Cardiac fibroblast (primary cell): ENCODE measurements around a stretch of chr20.

DNA sequence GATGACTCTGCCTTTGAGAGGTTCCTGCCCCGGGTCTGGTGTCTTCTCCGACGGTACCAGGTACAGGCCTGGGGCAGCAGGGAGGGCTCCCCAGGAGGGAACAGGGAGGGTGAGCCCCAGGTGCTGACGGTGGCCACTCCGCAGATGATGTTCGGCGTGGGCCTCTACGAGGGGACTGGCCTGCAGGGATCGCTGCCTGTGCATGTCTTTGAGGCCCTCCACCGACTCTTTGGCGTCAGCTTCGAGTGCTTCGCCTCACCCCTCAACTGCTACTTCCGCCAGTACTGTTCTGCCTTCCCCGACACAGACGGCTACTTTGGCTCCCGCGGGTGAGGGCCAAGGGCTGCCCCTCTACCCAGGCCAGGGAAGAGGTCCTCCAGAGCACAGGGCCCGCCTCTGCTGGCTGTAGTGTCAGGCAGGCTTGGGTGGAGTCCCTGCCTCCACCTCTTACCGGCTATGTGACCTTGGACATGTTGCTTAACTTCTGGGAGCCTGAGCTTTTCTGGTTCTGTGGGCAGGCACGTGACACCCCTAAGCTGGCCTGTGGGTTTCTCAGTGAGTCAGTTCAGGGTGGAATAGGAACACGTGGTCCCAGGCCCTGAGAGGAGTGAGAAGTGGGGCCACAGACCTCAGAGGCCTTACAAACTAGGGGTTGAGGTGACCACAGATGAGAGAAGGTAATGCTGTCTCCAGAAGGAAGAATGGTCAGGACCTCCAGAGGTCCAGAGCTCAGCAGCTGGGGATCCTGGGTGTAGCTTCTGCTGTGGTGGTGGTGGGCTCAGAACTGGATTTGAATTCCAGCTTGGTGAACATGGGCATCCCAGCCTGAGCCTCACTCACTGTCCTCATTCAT, 11.8 kb downstream of the PCIF1 start:
- RRBS: no CpG with 5 or more reads among the region's 22 CpGs

DNA sequence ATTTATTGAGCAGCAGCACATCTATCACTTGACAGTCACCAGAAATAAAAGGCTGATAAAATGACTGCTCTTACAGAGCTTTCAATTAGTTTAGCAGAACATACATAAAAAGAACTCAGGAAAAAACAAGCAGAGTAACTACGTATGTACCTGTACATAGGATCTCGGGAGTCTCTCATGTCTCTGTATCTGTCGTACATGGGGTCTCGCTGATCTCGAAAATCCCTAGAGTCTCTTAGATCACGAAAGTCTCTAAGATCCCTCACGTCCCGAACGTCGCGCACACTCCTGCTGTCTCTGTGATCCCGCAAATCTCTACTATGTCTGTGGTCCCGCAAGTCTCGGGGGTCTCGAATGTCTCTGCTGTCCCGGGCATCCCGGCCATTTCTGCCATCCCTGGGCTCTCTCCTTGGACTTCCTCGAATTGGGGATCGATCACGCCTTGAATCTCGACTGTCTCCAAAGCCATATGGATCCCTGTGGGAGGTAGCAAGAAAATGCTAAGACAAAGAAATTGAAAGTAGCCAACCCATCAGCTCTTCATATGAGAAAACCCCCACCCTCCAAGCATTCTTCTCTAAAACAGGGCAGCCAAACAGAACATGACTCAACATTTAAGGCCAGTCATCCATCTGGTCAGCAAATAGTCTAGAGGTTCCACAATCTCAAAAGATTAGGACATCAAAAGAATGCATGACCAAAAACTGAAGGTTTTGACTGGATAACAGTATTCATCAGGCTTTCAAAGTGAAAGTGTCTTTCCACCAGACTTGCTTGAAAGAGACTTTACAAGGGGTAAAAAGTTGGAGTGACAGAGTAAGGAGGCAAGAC, 19.5 kb downstream of the NCOA5 start:
- RRBS: no CpG with 5 or more reads among the region's 21 CpGs

- RRBS: no CpG with 5 or more reads among the region's 9 CpGs
These were observed 87.7 kb downstream of the CDH22 start for GRCh38 chr20:46220412-46221154.

GRCh38 chr20:46238876-46239319, 69.4 kb downstream of the CDH22 start:
- RRBS: no CpG with 5 or more reads among the region's 2 CpGs

DNA sequence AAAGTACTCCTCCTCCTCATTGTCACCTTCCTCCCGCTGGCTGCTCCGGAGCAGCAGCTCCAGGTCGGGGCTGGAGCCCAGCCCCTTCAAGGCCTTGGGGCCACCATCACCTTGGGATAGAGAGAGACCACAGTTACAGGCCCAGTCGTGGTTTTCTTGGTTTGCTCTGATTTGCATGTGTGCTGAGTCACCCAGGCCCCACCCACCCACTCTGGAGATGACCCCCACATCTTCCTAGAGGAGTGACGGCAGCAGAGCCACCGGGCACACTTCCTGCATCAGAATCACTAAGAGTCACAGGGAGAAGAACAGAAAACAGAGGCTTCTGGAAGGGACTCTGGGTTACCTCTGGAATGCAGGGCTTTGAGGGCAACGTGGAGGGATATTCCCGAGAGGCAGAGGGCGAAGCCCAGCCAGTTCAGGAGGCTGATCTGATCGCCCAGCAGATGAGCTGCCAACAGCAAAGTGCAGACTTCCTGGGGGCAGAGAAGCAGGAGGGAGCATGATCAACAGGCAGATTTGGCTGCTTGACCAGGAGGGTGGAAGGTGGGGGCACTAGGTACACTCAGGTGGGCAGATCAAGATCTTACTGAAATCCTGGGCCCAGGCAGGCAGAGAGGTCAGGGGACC, 13.7 kb downstream of the SLC35C2 start:
- RRBS: no CpG with 5 or more reads among the region's 10 CpGs

- RRBS: no CpG with 5 or more reads among the region's 5 CpGs
These were observed 886 bp upstream of the SLC35C2 start for GRCh38 chr20:46365032-46365590.

GRCh38 chr20:46402255-46402892, 4.0 kb downstream of the ELMO2 start:
- RRBS: no CpG with 5 or more reads among the region's 3 CpGs

GRCh38 chr20:46562220-46563247, 12.1 kb upstream of the OCSTAMP start:
- RRBS: no CpG with 5 or more reads among the region's 22 CpGs

DNA sequence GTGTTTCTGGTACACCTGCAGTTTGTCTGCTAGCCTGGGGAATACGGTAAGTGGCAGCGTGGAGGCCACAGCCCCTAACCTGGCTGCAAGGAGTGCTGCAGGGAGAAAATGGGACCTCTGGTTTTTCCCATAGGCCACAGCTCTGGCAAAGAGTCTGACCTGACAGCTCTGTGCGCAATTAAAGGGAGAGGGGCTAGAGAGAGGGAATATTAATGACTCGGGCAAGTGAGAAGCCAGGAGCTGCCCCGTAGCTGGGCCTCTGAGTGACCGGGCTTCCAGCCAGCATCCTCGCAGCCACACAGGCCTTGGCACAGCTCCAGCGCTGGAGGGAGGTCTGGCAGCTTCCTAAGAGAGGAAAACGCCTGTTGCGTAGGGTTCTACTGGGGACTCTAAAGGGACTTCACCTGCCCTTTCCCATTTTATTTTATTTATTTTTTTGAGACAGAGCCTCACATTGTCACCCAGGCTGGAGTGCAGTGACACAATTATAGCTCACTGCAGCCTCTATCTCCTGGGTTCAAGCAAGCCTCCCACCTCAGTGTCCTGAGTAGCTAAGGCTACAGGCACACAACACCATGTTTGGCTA, 18.2 kb upstream of the OCSTAMP start:
- RRBS: no CpG with 5 or more reads among the region's 10 CpGs

DNA sequence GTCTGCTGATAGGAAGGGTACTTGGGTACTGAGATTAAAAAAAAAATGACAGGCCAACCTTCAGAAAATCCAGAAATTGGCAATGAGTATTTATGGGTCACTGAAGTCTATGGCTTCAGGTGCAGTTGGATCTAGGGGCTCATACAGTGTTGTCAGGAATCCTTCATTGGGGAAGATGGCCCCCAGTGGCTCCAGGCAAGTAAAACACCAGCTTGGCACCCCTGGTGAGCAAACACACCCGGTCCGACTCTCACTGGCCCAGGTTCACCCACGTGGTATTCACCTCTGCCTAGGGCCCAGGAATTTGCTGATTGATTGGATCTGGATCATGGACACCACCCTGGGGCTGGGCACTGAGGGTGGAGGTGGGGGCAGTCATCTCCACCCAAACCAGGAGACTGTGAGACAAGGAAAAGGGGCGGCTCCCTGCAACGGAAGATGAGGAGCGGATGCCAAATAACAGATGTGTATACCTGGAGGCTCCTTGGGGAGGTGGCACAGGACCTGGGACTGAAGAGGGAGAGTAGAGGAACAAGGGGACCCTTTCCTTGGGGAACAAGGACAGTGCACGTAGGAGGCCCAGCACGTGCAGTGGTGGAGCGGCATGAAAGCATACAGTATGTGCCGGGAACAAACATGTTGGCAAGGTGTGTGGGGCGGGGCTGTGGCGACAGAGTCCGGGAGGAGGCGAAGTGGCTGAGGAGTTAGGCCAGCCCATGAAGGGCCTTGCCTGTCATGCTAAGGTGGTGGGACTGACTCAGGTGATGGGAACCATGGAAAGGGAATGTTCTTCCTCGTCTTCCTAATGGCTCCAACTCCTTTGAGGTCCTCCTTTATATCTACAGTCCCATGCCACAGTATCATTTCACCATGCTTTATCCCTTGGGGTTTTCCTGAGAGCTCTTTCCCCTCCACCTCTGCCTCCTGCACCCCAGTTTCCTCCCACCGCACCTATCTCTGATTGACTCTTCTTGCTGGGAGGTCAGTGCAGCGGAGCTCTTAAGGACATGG, 4.9 kb downstream of the SLC2A10 start:
- RRBS: 90% methylated on average over 4 of the region's 17 CpGs

GRCh38 chr20:46715055-46715809, 5.8 kb downstream of the SLC2A10 start:
- RRBS: no CpG with 5 or more reads among the region's 5 CpGs

- RRBS: no CpG with 5 or more reads among the region's 4 CpGs
These were observed 71.5 kb upstream of the EYA2 start for GRCh38 chr20:46823170-46823613.

DNA sequence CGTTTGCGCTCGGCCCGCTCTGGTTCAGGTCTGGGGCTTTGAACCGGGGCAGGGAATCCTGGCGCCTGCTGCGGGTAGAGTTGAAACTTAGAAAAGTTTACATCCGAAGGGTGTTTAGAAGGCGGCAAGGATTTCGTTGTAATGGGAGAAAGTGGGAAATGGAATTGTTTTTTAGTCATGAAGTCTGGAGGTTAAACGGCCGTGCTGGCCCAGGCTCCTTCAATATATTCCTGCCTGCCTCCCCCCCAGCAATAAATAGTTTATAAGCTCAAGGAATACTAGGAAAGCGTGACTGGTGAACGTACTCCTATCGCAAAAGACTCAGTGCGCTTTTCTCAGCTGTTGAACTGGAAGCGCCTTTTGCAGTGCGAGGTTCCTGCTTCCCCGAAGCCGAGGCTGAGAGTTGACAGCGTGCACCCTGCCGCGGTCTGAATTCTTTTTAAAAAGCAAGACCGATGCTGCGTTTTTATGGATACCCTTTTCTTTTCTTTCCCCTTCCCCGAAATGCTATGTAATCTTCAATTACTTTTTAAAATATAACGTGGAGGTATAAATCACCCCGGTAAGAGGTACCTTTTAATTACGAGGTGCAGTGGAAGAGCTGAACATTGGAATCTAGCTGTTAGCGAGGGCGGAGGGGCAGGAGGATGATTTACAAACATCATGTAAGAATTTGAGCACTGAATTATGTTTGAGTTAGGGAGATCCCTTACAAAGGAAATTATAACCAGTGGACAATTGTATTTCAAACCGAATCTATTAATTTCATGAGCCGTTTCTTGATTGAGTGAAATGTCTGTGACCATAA, 1.1 kb downstream of the EYA2 start:
- RRBS: no CpG with 5 or more reads among the region's 33 CpGs

- RRBS: no CpG with 5 or more reads among the region's 13 CpGs
These were observed 3.1 kb downstream of the EYA2 start for GRCh38 chr20:46897508-46898321.

GRCh38 chr20:46945068-46946106, 50.7 kb downstream of the EYA2 start:
- RRBS: no CpG with 5 or more reads among the region's 19 CpGs

DNA sequence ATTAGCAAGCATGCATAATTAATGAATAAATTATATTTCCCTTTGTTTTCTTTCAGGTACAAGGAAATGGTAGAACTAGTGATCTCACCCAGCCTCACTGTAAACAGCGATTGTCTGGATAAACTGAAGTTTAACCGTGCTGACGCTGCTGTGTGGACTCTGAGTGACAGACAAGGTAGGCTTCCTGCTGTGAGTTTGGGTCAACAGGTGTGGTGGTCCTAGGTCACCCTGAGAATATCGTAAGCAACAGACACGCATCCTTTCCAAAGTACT, 95.2 kb downstream of the EYA2 start:
- RRBS: no CpG with 5 or more reads among the region's 5 CpGs

GRCh38 chr20:47207195-47207638, 149.3 kb downstream of the ZMYND8 start:
- RRBS: no CpG with 5 or more reads among the region's 4 CpGs

DNA sequence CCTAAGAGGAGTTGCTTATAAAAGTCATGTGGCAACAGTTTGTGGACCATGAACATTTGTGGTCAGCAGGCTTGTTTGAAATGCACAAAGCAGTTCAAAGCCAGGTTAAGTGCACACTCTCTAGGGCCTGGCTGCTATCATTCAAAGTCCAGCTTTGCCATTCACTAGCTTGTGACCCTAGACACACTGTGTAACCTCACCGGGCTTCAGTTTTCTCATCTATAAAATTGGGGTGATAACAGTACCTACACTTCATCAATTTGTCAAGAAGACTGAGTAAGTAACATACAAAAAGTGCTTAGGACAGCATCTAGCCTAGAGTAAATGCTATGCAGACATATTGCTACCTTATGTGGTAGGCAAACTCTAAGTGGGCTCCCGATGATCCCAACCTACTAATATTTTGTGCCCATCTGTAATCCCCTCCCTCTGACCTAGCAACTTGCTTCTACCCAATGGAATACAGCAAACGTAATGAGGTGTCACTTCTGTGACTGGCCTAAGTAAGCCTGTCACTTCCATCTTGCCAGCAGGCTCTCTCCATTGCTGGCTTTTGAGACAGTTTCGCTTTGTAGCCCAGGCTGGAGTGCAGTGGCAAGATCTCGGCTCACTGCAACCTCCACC, 122.9 kb downstream of the ZMYND8 start:
- RRBS: no CpG with 5 or more reads among the region's 5 CpGs

DNA sequence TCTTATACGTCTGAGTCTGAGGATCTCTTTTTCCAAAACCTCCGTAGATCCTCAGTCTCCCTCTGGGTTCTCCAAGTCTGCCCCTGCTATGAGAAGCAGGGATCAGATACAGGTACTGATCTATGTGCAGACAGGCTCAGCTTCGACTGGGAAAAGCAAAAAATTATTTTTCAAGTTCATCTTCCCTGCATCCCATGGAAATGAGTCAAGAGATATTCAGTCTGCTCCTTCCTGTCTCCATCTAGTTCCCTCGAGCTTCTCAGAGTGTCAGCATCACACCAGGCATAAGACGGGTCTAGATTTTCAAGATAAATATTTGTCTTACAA, 30.0 kb downstream of the ZMYND8 start:
- RRBS: no CpG with 5 or more reads among the region's 5 CpGs

DNA sequence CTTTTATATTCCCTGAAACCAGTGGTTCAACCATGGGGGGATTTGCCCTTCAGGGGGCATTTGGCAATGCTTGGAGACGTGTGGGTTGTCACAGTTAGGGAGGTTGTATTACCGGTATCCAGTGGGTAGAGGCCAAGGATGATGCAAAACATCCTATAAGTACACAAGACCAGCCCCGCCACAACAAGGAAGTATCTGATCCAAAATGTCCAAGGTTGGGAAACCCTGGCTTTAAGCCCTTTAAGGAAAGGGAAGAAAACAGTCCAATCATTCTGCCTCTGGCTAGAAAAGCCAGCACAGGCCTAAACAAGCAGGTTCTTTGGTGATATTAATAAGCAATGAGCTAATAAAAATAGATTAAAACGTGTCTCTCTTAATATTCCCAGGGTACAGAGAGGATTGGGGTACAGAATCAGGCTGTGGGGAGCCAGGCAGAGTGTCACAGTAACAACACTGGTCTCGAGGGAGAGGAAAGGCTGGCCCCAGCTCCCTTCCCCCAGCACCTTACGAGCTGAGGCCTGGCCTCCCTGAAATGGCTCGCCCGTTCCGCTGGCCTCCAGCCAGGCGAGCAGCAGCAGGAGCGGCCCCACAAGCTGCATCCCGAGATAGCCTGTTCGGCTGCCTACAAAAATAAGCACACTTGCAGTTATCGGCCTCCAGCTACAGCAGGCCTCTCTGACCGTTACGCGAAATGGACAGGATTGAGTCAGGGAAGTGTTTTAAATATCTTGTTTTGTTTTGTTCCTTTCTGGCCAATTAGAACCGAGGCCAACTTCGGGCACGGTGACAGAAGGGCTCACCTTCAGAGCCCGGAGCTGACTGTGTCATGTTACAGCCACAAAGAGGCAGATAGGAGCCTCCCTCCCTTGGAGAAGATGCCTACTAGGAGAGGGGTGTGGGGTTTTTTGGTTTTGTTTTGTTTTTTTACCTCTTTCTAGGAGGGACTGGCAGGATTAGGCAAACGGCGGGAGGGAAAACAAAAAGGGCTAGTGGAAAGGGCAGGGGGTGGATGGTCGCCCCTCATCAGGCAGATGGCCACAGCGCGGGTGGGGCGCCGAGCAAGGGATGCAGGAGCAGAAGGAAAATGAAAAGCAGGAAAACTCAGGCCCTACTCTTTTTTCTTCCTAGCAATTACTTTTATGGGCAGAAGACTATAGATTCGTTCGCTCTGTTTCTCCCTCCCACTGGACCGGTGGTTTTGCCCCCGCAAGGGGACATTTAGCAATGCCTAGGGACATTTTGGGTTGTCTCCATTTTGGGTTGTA, 4.1 kb upstream of the ZMYND8 start:
- RRBS: no CpG with 5 or more reads among the region's 32 CpGs